Endodermal cell (in vitro differentiated cells): ENCODE measurements around a stretch of chr14.

DNA sequence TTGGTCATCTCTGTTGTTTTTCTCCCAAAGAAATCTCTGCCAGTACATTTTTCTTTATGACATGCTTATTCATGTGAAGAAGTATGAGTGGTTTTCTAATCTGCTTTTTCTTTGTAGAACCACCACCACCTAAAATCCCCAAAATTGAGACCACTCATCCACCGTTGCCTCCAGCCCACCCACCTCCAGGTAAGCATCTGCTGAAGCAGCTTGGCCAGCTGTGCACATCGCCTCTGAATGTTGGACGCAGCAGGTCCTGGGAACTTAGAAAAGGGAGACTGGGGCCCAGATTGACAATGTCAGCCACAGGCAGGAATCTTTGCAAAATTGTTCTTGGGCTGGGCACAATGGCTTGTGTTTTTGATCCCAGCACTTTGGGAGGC lies 25.7 kb downstream of the CCNK start:
- PRO-cap, result no peak

DNA sequence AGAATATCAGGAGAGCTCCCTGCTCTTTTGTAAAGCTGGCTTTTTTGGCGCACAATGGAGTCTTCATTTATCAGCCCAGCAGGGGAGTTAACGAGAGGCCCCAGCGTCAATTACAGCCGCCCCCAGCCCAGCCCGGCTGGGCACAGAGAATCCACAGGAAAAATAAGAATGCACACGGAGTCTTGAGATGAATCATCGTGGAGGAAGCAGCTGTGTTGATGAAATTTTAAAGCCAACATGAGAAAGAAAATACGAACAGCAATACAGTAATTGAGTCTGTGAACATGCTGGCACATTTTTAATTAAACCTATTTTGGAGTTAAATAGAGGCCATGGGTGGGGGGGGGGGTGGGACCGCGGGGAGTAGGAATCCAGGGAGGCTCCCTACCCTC lies 50.0 kb downstream of the CCNK start:
- PRO-cap, result no peak

DNA sequence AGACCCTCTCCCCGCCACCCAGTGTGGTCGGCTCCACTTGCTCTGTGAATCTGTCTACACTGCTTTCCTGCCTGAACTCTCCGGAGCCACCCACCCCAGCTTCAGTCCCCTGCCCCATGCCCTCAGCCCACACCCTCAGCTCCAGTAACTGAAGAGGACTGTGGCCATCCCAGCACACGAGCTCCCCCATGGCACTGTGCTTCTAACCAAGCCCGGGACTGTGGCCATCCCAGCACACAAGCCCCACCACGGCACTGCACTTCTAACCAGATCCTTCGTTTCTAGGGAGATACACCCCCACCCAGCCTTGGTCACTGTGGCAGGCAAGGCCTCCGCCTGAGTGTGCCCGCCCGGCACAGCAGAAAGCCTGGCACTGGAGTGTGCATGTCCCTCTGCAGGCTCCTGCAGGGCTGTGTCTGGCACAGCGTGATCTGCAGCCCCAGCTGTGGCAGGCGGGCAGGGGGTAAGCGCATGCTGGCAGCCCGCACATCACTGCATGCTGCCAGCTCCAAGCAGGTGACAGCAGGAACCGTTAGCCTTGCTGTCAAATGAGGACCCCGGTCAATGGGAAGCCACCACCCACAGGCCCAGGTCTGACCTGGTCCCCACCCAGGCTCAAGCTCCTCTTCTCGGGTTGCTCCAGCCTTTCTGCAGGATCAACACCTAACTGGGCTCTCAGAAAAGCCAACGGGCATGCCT lies 49.8 kb downstream of the CCDC85C start:
- PRO-cap, result no peak

DNA sequence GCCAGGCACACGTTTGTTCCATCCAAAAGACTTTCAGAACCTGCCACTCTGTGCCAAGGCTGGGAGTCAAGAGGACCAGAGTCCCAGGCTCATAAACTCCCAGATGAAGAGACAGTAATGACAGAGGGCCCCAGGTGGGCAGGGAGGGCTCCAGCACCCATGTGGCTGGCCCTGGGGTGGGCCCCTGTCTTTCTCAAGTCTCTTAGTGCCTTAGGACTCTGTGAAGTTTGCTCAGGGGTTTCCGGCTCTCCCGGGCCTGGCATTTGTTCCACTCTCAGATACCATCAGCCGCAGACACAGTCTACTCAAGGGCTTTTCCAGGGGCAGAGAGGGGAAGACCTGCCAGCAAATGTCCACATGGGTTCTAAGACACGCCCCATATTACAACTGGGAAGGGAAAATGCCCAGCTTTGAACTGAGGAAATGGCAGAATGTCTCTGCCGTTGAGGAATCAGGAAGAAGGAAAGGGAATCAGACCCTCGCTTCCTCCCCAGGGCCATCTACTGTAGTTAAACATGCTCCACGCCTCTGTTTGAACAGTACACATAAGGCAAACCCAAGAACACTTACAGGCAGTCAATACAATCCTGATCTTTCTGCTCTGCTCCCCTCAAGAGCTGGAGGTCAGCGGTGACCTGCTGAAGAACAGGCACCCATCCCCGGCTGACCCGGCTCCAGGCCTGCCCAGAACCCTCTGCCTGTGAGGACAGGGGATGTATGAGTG lies 7.9 kb downstream of the CCDC85C start:
- PRO-cap, result no peak

- PRO-cap, result no peak
Measured at GRCh38 chr14:99619957-99620480, 16.0 kb upstream of the CCDC85C start.

- PRO-cap, result unidirectional peak, plus-strand start at chr14:99683382; unidirectional peak, minus-strand start at chr14:99683881
Measured at GRCh38 chr14:99683175-99684137, 642 bp upstream of the CYP46A1 start.

DNA sequence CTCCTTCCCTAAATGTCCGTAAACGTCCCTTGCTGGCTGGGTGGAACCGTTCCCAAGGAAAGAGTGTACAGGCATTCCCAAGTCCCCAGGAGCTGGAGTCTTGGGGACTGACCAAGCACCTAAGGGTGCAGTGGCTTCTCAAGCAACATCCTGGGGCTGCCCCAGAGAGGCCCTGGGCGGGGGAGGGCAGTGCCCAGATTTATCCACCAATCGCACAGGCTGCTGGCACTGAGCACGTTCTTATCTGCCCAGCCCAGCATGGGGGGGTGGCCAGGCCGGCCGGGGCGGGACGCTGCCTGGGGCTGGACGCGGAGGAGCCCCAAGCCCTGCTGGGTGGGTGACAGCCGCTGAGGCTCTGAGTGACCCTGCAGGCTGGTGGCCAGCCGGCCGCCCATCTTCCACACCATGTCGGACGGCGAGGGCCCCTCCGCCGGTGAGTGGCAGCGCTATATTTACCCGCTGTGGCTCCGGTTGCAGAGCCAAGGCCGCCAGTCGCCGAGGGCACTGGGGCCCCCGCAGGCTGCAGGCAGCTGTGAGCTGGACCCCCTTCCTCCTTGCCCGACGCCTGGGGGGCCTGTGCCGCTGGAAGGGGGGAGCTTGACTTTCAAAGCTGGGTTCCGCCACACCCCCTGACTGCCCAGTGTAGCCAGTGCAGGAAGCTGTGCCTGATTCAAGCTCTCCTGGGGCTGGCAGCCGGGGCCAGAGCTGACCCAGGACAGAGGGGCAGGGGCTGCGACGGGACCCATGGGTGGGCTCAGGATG lies 53.5 kb downstream of the CYP46A1 start:
- PRO-cap, result no peak

DNA sequence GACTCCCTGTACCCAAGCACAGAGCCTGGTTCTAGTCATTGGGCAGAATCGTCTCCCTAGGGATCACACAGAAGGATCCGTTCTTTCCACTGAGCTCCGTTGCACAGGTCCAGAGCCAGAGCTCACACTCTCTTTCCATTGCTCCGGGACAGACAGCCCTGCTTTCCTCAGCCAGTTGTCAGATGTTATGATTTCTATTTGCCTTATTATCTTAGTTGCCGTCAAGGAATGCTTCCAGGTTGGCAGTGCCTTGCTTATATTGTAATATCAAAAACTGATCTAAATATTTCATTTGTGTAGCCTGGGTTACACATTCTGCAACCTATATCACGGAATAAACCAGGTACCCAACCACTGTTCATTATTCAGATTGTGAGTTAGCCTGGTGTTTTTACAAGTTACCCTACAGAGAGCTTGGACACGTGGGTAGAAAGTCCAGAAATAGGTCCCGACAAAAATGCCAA lies 17.8 kb upstream of the EVL start:
- PRO-cap, result no peak

- PRO-cap, result no peak
Measured at GRCh38 chr14:100067469-100068391, 2.5 kb downstream of the EVL start.

DNA sequence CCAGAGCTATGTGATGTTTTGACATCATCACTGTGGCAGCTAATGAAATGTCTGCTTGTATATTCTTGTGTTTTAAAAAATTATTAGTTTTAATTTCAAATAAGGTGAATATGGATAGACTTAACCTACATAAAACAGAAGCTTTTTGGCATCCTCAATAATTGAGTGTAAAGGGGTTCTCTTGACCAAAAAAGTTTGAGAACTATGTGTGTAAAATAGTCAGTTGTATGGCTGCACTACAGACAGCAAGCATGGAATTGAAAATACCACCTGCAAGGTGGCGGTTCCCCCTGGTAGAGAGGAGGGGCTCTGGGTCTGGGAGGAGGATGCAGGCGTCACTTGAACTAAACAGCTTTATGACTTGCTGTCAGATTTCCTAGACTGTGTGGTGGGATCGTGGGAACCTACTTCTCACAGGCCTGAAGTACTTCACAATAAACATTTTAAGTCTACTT lies 6.3 kb downstream of the EVL start:
- PRO-cap, result no peak

DNA sequence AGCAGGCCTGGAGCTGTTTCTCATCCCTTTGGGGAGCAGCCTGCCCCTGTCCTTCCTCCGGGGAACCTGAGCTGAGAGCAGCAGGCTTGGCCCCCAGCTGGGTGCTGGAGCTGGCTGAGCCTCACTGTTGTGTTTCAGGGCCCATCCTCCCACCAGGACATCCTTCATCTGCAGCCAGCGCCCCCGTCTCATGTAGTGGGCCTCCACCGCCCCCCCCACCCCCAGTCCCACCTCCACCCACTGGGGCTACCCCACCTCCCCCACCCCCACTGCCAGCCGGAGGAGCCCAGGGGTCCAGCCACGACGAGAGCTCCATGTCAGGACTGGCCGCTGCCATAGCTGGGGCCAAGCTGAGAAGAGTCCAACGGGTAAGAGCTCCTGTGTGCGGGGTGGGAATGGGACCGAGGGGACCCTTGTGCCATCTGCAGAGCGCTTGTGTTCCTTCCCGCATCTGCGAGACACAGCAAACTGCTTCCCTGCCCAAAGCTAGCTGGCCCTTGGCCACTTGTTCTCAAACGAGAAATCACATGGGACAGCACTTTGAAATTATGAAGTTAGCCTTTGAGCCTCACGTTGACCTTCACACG lies 31.0 kb downstream of the DEGS2 start:
- PRO-cap, result no peak

DNA sequence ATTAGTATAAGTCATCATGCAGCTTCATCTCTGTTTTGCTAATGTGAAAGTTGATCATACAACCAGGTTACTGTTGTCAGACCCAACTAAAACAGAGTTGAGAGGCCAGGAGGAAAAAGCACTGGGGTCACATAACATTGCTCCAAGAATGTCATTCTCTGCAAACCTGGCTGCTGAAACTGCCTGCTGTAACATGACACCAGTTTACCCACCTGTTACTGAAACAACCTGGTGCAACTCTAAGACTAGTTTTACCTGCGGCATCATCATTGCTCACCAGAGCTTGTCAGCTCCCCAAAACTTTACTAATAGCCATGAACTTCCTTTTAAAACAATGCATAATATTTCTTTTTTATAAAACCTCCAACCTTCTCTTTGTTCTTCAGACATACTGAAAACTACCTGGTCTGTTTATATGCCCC lies 30.7 kb upstream of the DEGS2 start:
- PRO-cap, result no peak

- PRO-cap, result no peak
Measured at GRCh38 chr14:100204421-100205050, 34.4 kb upstream of the YY1 start.

- PRO-cap, result bidirectional peak, plus-strand start at chr14:100214164, minus-strand start at chr14:100214163; bidirectional peak, plus-strand start at chr14:100214774, minus-strand start at chr14:100214534
Measured at GRCh38 chr14:100213420-100214602, 25.1 kb upstream of the YY1 start.

GRCh38 chr14:100234542-100234864 lies 4.4 kb upstream of the YY1 start:
- PRO-cap, result no peak

GRCh38 chr14:100239825-100241026 lies 1.3 kb downstream of the YY1 start:
- PRO-cap, result bidirectional peak, plus-strand start at chr14:100240228, minus-strand start at chr14:100240258; bidirectional peak, plus-strand start at chr14:100240671, minus-strand start at chr14:100240578

DNA sequence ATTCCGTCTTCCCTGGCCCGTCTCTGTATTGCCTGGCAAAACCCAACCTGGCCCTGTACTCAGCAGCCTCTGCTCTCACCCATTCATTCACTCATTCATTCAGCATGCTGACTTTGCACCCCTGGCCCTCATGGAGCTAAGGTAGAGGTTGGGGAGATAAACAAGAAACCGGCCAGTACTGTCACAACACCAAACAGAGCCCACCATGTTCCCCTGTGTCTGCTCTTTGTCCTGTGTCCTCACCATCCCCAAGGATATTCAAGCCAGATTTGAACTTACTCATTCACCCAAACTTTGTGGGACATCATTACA lies 20.2 kb downstream of the SLC25A29 start:
- PRO-cap, result no peak

- PRO-cap, result no peak
Measured at GRCh38 chr14:100325945-100326521, 2.9 kb downstream of the SLC25A47 start.

DNA sequence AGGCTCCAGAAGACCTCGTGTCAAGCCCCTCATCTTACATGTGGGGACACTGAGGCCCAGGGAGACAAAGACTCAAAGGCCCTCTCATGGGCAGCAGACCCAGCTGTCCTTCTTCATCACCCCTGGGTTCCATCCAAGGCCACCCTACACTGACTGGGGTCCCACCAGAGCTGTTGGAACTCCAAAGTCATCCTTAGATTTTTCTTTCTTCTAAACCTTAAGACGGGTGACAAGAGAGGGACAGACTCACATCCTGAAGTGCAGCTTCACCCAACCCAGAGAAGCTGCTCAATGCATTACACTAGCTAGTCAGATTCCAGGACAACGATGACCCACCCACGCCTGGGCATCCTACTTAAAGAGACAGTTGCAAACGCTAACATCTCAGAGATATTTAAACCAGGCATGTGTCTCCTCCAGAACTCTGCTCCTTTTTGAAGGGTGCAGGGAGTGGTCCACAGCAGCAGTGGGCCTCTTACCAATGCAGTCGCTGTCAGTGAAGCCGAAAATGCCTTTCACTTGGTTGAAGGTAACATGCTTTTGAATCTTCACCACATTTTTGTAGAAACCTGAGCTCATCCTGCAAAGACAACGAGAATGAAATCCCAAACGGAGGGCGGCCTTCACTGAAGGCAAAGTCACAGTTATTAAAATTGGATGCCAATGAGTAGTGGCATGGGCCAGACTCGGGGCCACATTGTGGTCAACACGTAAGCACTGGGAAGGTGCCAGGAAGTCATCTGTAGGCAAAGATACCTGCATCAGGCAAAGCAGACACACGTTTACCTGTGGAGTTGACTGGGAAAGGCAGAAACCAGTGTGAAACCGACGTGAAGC lies 23.3 kb downstream of the SLC25A47 start:
- PRO-cap, result no peak

DNA sequence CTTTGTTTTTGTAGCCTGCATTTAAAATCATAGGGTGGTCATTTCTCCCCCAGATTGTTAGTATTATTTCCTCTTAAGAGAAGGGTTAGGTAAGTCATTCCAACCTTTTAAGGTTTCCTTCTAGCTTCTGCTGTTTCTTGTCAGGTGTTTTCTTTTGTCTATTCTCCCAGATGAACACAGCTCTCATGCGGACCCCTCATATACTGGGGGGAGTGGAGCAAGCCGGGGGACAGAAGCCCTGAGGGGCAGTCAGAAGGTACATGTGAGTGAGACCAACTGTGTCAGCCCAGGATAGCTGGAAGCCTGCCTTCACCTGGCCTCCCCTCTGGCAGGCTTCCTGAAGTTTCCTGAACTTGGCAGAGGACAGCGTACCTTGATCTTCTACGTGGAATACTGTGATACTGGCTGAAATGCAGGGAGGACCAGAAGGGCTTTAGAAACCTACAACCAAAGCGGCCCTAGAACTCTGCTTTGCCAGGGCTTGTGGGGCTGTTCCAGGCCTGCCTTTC lies 13.1 kb downstream of the WDR25 start:
- PRO-cap, result no peak